Mesenchymal stem cell of adipose (primary cell): ENCODE results near the gene NUDT9.

GRCh38 chr4:87422106-87423307 is at the start of gene NUDT9:
Gene NUDT9 (plus strand): TSS chr4:87422573.
- CAGE, long polyA plus RNA, result no peak

- CAGE, long polyA plus RNA, result no peak
Measured at GRCh38 chr4:87510305-87510989, 18.7 kb downstream of the SPARCL1 start.

DNA sequence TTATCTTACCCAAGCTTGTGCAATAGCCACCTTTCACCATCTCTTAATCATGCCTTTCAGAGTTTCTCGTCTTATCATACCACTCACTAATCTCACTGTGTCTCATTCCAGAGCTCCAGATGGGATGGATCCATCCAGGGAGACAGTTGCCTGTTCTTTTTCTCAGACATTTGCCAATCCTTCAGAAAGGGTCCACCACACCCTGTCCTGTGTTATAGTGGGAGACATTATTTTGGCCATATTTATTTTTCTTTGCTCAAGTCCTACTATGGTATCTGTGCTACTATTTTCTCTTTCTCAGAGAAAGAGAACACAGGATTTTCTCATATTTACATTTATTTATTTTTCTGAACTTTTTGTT is 12.4 kb downstream of the SPARCL1 start:
- CAGE, long polyA plus RNA, result no peak

- CAGE, long polyA plus RNA, result no peak
Measured at GRCh38 chr4:87521260-87522459, 7.5 kb downstream of the SPARCL1 start.

GRCh38 chr4:87716221-87716932 is 66.3 kb downstream of the DMP1 start:
- CAGE, long polyA plus RNA, result no peak

DNA sequence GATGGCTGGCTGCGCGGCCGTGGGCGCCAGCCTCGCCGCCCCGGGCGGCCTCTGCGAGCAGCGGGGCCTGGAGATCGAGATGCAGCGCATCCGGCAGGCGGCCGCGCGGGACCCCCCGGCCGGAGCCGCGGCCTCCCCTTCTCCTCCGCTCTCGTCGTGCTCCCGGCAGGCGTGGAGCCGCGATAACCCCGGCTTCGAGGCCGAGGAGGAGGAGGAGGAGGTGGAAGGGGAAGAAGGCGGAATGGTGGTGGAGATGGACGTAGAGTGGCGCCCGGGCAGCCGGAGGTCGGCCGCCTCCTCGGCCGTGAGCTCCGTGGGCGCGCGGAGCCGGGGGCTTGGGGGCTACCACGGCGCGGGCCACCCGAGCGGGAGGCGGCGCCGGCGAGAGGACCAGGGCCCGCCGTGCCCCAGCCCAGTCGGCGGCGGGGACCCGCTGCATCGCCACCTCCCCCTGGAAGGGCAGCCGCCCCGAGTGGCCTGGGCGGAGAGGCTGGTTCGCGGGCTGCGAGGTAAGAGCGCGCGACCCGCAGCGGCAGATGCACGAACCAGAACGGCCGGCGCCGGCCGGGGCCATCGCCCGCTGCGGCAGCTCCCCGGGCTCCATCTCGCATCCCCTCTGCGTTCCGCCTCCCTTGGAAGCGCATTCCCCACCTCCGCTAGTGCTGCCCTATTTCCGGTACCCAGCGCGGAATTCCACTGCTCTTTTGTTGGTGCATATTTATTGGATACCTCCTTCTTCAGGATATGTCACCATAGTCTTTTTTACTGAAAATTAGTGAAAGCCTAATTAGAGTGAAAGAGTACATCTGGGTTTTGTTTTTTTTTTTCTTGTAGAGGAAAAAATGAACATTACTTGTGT is 614 bp downstream of the PKD2 start:
- CAGE, long polyA plus RNA, result no peak

GRCh38 chr4:88018474-88018996 is 11.1 kb downstream of the PKD2 start:
- CAGE, long polyA plus RNA, result no peak

DNA sequence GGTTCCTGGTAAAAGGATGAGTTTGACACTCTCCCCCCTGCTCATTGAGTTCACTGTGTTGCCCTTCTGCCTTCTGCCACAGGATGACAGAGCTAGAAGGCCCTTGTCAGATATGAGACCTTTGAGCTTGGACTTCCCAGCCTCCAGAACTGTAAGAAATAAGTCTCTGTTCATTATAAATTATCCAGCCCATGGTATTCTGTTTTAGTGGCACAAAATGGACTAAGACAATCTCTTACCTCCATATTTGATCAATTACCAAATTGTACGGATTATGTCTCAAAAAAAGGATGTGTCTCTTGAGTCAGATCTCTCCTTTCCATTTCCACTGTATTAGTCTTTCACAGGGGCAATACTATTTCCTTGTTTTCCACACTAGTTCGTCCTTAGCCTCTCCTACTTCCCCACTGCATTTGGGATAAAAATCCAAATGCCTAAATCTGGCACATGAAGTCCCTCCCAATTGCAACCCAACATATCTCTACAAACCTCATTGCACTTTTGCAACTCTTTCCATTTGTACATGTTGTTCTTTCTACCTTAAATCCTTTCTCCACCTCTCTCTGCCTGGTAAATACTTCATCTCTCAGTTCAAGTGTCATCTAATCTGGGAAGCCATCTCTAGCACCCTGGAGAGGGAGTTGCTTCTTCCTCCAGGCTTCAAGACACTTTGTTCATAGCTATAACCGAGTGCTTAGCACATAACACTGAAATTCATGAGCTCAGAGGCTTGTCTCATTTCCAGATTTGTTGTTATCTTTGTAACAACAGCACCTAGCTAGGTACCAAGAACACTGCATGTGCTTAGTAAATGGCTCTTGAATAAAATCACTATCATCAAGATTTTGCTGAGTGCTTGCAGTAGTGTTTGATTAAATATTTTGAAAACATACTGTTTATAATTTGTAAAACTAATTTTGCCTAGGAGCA is 114.6 kb upstream of the NAP1L5 start:
- CAGE, long polyA plus RNA, result no peak

- CAGE, long polyA plus RNA, result no peak
Measured at GRCh38 chr4:88820934-88821506, 123.4 kb upstream of the NAP1L5 start.

DNA sequence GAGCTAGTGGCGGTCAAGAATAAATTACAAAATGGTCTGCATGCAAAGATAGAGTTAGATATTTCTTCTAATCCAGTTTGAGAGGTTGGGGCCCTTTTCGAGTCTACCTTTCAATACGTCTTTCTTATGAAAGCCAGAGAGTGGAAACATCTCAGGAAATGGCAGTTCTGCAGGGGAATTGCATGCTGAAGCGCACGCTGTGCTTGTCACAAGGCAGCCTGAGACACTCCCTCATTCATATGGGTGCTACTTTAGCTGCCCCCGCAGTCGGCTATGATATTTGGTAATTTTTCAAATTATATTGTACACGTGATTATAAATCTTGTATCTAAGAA is 145.4 kb upstream of the NAP1L5 start:
- CAGE, long polyA plus RNA, result no peak

DNA sequence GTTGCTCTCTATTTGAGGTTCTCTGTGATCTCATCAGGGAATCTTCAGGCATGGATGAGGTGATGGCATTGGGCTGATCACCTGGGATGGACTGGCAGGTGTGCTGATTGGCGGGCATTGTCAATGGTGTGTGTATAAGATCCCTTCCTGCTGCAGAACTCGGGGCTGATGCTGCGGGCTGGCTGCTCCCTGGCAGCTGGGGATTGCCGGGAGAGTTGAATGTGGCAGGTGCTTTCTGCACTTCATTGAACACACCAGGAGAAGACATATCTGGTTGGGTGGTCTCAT is 58.0 kb downstream of the GPRIN3 start:
- CAGE, long polyA plus RNA, result no peak

- CAGE, long polyA plus RNA, result no peak
Measured at GRCh38 chr4:89294517-89295059, 13.0 kb downstream of the GPRIN3 start.

DNA sequence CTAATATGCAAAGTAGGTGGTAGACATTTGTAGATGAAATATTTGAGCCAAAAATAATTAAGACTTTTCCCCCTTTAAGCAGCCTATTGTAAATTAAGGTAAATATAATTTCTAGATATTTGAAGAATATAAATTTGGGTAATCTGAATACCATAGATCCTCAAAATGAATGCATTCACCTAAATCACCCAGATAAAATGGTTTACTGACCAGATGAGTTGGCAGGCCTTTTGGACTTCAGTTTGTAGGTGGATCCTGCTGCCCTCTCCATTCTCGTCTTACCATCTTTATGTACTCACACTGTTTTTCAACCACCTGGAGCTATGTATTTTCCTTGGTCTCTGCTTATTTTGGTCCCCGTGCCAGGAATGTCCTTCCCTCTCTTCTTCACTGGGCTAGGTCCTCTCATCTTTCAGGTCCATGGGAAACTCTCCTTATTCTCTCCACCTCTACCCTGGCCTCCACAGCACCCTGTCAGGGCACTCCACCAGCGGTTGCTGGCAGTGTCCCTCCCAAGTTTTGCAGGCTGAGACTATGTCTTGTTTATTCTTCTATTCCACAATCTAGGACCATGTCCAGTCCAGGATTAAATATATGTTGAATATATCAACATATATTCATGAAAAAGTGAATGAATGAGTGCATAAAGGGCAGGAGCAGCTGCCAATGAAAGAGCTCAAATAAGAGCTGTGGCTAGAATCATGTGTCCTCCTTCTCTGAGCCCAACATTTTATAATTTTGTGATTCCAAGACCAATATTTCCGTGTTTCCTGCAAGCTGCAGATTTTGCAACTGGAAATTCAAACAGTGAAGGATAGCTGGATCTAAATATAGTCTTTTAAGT is 2.5 kb downstream of the GPRIN3 start:
- CAGE, long polyA plus RNA, result no peak

DNA sequence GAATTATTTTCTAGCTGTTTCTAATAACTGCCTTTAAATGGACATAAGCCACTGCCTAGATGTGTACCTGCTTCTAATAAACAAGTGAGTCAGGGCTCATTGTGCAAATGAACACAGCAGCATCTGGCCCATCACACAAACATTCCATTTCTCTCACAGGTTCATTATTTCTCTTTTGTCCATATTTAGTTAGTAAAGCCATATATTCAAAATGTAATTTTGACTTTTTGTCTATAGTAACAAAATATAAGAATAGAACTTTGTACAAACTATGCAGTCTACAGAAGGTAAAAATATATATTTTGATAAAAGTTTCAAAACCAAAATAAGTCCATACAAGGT is 242.5 kb upstream of the GPRIN3 start:
- CAGE, long polyA plus RNA, result no peak

- CAGE, long polyA plus RNA, result no peak
Measured at GRCh38 chr4:90932621-90932934, 805.4 kb downstream of the CCSER1 start.

DNA sequence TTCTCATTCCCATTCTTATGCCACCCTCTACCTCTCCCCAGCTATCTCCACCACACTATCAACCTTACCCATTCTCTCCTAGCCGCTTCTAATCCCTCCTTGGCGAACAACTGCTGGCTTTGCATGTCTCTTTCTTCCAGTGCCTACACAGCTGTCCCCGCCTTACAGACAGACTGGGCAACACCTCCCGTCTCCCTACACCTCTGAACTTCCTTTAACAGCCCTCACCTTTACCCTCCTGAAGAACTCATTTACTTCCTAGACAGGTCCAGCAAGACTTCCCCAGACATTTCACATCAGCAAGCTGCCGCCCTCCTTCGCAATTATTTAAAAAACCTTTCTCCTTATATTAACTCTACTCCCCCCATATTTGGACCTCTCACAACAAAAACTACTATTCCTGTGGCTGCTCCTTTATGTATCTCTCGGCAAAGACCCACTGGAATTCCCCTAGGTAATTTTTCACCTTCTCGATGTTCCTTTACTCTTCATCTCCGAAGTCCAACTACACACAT is 274.9 kb upstream of the GRID2 start:
- CAGE, long polyA plus RNA, result no peak

DNA sequence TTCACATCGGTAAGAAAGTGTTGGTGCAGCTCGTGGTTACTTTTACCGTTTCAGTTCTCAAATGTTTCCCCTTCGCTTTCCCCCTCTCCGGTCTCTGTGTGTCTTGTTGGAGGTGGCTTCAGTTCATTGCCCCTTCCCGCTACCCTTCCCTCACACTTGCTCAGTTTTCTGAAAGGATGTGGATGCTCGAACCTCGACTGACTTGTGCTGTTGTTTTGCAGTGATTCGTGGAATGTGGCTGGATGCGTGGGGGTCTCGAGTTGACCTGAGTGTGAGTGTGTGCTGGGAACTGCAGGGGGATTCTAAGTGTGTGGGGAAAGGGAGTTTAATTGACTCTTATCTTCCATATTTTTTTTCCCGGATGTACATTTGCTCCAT is 959 bp downstream of the GRID2 start:
- CAGE, long polyA plus RNA, result no peak

GRCh38 chr4:93827570-93827943 is 996 bp upstream of the ATOH1 start:
- CAGE, long polyA plus RNA, result no peak

DNA sequence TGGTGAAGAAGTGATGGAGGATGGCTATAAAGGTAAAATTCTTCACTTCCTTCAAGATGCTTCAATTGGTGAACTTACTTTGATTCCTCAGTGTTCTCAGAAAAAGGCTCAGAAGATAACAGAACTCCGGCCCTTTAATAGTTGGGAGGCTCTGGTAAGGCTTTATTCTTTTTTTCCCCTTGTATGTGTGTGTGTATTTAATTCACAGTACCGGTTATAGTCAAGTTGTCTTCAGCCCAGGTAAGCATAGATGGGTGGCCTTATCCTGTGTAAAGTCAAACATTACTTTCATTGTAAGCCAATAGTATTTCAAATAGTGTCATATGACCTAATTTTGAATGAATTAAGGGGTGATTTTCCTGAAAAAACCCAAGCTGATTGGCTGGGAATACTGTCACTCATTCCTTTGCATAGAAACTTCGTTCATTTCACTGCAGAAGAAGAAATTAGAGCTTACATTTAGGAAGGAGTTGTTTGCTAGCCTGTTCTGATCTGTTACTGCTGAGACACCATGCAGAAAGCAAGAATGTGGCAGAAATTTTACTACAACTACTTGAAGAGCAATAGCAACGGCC is 45.3 kb downstream of the SMARCAD1 start:
- CAGE, long polyA plus RNA, result no peak

- CAGE, long polyA plus RNA, result no peak
Measured at GRCh38 chr4:94451296-94451612, 488 bp upstream of the PDLIM5 start.